Left common carotid artery plus branches (tissue), 1 donor: ENCODE data around the gene NCAPD2.

DNA sequence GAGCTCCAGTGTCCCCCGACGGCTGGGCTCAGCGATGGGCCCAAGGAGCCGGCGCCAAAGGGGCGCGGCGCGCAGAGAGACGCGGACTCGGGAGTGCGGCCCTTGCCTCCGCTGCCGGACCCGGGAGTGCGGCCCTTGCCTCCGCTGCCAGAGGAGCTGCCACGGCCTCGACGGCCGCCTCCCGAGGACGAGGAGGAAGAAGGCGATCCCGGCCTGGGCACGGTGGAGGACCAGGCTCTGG is 485 bp downstream of the KCNA5 start:
- PRO-cap, result bidirectional peak, plus-strand start at position 129 of the sequence, minus-strand start at position 128 of the sequence

GRCh38 chr12:5114349-5114736 is 70.7 kb downstream of the KCNA5 start:
- PRO-cap, result no peak

- PRO-cap, result no peak
Observed at GRCh38 chr12:5309499-5310230, 122.2 kb upstream of the NTF3 start.

DNA sequence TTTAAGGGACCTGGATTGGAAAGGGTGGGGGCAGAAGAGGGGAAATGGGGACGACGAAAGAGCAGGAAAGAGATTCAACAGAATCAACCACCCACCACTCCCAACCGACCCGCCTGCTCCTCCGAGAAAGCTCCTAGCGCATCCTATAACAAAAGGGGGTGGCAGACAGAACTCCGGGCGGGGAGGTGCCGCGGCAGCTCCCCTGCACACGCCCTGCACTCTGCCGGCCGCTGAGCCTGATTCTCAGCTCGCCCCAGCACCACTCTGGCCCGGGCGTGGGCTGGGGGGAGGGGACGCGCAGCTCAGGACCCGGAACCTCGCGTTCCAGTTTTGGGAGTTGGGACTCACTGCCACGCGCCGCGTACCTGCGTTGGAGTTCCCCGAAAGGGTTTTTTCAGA is 782 bp downstream of the NTF3 start:
- PRO-cap, result bidirectional peak, plus-strand start at position 335 of the sequence, minus-strand start at position 238 of the sequence

DNA sequence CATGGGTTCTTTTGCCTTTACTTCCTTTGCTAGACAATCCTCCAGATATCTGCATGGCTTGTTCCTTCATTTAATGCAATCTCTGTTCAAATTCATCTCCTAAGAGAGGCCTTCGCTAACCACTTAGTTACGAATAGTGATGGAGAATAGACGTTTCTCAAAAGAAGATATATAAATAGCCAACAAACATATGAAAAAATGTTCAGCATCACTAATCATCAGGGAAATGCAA is 2.5 kb downstream of the ANO2 start:
- PRO-cap, result no peak

DNA sequence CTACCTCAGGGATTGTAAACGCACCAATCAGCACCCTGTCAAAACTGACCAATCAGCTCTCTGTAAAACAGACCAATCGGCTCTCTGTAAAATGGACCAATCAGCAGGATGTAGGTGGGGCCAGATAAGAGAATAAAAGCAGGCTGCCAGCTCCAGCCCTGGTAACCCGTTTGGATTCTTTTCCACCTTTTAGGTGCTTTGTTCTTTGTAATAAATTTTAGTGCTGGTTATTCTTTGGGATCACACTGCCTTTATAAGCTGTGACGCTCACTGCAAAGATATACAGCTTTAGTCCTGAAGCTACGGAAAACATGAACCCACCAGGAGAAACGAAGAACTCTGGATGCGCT is 8.9 kb upstream of the VWF start:
- PRO-cap, result no peak

DNA sequence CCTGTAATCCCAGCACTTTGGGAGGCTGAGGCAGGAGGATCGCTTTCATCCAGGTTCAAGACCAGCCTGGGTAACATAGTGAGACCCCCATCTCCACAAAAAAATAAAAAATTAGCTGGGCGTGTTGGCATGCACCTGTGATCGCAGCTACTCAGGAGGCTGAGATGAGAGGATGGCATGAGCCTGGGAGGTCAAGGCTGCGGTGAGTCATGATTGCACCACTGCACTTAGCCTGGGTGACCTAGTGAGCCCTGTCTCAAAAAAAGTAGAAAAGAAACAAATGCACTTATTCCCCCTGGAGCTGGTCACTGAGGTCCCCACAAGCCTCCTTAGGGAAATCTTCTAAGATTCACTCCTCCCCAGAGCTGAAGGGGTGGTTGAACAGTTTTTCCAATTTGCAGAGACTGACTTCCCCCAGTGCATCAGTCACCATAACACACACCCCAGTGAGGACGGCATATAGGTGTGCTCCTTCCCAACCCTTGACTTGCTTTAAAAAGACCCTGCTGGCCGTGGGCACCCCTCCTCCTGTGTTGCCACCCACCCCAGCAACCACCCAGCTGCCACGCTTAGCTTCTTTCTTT is 1.7 kb downstream of the CD9 start:
- PRO-cap, result no peak

DNA sequence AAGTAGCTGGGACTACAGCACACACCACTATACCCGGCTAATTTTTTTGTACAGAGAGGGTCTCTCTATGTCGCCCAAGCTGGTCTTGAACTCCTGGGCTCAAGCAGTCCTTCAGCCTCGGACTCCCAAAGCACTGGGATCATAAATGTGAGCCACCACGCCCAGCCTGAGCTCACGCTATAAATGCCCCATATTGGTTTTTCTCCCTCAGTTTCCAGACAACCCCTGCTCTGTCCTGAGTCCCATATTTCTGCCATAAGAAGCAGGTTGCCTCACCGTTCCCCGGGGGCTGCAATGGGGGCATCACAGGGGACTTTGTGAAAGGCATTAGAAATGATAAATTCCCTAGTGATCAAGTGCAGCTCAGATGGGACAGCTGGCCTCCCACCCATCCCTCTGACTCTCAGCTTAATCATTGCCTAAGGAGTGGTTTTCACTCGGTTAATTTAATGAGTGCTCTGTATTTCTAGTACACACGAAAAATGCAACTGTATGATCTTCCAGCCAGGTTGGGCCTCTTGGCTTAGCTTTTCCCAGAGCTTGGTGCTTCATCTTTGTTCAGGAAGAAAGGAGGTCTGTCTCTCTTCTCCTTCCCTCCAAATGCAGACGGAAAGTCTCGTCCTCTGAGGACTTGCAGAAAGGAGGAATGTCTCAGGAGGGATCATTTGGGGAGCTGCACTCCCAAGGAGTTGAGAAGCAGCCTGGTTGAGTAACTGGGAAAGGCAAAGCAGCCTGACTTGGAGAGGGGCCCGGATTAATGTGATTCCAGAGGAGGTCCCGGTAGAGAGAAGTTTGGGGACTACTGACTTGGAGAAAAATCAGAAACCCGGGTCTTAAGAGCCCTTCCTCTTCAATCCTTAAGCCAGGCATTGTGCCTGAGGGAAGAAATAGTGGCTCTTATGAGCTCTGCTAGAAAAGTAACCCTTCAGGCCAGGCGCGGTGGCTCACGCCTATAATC is 7.1 kb downstream of the CD9 start:
- PRO-cap, result no peak

- PRO-cap, result no peak
Observed at GRCh38 chr12:6273943-6274427, 36.5 kb upstream of the PLEKHG6 start.

- PRO-cap, result no peak
Observed at GRCh38 chr12:6294038-6294484, 16.4 kb upstream of the PLEKHG6 start.

DNA sequence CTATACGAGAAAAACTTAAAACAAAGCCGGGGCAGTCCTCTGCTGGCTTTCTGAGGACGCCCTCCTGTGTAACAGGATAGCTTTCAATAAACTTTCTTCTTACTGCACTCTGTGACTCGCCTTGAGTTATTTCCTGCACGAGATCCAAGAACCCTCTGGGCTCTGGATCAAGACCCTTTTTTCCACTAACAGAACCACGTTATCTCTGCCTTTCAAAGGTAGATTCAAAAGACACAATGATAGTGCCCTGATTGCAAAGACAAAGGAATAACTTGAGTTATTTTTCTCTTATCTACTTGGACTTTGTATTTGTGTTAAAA is 12.6 kb upstream of the PLEKHG6 start:
- PRO-cap, result no peak

- PRO-cap, result no peak
Observed at GRCh38 chr12:6332490-6332815, 9.4 kb downstream of the TNFRSF1A start.

- PRO-cap, result no peak
Observed at GRCh38 chr12:6343477-6344295, 1.8 kb upstream of the TNFRSF1A start.

DNA sequence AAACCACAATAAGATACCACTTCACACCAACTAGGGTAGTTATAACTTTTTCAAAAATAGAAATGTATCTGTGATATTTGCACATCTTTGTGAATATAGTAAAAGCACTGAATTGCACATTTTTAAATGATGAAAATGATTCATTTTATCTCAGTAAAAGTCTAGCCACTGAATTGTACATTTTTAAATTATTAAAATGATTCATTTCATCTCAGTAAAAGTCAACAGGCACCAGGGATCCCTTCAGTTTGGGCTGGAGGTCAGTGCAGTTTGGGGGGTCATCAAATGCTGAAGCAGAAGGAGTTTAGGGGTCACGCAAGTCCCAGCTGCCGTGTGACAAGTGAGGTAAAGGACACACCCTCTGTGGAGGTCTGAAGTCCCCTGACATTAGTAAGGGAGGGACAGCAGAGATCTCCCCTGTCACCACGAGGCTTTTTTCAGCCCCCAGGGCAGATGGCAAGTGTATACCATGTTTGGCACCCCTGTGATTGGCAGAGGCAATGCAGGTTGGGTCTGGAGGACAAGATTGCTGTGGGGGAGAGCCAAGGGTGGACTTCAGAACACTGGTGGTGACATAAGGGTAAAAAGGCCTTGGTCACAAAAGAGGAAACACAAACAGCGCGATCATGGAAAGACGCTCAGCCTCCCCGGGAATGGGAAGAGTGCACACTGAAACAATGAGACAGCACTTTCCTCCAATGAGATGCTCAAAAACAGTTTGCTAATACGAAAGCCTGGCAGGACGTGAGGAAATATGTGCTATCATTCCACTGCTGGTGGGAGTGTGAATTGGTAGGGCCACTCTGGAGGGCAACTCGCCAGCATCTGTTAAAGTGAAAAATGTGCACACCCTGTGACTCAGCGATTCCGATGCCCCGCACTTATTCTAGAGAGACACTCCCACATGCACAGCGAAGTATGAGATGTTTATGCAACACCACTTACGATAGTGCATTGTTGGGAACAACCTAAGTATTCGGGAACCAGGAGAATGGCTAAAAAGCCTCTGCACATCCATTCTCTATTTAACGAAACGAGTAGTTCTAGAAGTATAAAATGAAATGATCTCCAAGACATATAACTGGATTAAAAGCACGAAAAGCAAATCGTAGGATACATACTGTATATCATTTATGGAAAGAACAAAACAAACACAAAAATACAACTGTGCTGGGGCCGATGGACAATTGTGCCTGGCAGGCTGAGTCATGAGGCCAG is 14.5 kb upstream of the CD27 start:
- PRO-cap, result no peak

GRCh38 chr12:6443273-6443824 is 1.4 kb upstream of the CD27 start:
- PRO-cap, result no peak

DNA sequence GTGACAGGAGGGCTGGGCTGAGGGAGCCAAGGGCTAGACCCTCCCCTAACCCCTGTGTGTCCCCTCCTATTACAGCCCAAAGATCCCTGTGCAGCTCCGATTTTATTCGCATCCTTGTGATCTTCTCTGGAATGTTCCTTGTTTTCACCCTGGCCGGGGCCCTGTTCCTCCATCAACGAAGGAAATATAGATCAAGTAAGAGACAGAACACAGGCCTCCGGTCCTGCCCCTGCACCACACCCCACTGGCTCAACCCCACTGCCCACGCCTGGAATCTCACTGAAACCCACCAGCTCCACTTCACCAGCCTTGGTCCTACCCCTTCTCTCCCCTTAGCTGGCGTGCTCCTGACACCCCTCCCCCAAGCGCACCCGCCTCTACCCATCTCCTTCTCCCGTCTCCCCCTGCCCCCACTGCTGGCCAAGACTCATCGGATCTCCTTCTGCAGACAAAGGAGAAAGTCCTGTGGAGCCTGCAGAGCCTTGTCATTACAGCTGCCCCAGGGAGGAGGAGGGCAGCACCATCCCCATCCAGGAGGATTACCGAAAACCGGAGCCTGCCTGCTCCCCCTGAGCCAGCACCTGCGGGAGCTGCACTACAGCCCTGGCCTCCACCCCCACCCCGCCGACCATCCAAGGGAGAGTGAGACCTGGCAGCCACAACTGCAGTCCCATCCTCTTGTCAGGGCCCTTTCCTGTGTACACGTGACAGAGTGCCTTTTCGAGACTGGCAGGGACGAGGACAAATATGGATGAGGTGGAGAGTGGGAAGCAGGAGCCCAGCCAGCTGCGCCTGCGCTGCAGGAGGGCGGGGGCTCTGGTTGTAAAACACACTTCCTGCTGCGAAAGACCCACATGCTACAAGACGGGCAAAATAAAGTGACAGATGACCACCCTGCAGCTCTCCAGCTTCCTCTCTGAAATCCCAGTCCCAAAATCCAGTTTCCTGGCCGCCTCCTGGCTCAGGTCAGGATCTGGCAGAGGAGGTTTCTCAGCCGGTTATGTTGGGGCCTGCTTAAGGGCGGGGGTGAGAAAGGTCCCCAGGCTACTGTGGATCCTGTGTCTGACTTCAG is 686 bp upstream of the TAPBPL start:
- PRO-cap, result bidirectional peak, plus-strand start at position 802 of the sequence, minus-strand start at position 644 of the sequence

GRCh38 chr12:6457197-6457828 is 5.5 kb downstream of the TAPBPL start:
- PRO-cap, result no peak

GRCh38 chr12:6493504-6494419 is at the start of gene NCAPD2:
Gene NCAPD2 (plus strand): TSS chr12:6494102.
- PRO-cap, result unidirectional peak, minus-strand start at chr12:6493736; unidirectional peak, minus-strand start at chr12:6493799

DNA sequence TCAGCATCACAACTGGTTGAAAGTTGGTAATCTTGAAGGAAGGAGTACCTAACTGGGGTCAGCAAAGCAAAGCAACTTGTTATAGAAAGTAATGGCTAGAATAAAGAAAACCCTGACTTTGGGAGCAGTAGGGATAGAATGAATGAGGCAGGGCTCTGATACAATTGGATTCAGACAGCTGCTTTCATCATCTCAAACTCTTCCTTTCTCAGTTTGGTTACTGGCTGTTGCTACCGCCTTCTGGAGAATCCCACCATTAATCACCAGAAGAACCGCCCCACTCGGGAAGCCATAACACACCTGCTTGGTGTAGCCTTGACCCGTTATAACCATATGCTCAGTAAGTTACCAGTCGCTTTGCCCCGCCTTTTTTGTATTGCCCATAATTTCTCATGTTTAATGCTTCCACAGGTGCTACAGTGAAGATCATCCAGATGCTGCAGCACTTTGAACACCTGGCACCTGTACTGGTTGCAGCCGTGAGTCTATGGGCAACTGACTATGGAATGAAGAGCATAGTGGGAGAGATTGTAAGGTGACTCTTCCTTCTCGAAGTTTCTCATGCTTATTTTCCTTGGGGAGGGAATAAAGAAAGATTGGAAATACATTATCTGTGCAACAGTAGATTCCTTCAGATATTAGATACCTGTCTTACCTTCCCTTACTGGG is 20.1 kb upstream of the GAPDH start:
- PRO-cap, result no peak

GRCh38 chr12:6528754-6530034 is 5.1 kb upstream of the GAPDH start:
- PRO-cap, result no peak